Choroid plexus epithelial cell (primary cell): ENCODE results near the gene TFCP2L1.

GRCh38 chr2:120660731-120661149 is 74.9 kb upstream of the GLI2 start:
- RRBS = no CpG with 5 or more reads among the region's 7 CpGs

- RRBS = no CpG with 5 or more reads among the region's 36 CpGs
Observed at GRCh38 chr2:121018506-121019137, 266.4 kb downstream of the TFCP2L1 start.

DNA sequence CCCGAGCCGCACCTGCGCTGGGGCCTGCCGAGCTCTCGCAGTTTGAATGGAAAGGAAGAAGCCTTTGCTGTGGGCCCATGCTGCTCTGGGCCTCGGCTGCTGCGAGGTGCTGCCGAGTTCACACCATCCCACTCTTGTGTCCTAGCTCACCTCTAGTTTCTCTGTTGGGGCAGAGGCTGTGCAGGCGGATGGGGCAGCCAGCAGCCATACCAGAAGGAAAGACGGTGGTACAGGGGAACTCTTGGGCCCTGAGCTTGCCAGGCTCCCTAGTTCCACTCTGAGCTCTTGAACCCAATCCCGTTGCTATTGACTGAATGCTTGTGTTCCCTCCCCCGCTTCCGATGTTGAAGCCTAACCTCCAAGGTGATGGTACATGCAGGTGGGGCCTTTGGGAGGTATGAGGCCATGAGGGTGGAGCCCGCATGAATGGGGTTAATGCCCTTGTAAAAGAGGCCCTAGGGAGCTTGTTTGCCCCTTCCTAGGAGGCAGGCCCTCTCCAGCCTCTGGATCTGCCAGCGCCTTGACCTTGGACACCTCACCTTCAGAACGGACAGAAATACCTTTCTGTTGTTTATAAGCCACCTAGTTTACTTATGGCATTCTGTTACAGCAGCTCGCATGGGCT is 71.8 kb downstream of the TFCP2L1 start:
- RRBS = no CpG with 5 or more reads among the region's 17 CpGs

DNA sequence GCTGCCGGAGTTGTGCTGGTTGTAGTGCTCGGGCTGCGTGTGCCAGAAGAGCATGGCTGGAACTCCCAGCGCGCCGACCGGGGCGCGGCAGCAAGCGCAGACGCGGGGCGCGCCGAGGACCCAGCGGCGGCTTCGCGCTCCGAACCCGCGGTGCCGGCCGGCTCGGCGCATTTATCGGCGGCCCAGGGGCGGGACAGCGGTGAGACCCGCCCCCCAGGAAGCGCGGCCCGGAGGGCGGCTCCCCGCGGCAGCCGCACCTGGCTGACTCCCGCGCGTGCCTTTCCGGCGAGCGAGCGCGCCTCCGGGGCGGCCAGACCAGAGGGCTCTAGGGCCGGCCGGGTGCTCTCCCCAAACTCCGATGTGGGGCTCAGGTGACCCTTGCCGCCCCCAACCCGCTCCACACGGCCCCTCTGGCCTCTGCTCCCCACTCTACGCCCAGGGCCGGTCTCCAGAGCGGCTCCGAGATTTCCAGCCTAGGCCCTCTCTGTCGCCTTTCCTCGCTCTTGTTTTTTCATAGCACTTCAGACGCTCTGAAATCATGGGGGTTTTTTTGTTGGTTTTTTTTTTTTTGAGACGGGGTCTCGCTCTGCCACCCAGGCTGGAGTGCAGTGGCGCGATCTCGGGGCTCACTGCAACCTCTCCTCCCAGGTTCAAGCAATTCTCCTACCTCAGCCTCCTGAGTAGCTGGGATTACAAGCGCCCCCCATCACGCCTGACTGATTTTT is at the start of gene TFCP2L1:
Gene TFCP2L1 (minus strand): TSS at position 147 of the 725 bp plus-strand sequence.
- RRBS = 2% methylated on average over 45 of the region's 68 CpGs

- RRBS = no CpG with 5 or more reads among the region's 13 CpGs
Observed at GRCh38 chr2:121365051-121365441, 80.0 kb upstream of the TFCP2L1 start.

GRCh38 chr2:121567980-121568542 is 81.2 kb downstream of the CLASP1 start:
- RRBS = no CpG with 5 or more reads among the region's 5 CpGs

DNA sequence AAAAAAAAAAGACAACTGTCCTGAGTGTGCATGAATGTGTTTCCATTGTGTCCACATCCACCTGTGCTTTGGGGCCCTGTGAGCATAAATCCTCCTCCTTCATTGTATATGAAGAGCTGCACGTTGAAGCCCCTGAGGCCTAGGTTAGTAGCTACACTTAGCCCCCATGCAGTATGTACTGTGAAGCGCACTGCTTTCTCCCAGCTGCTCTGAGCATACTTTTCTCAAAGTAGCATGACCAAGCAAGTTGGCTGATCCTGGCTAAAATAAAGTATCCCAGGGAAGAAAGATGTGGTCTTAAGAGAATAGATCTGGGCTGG is 62.7 kb downstream of the CLASP1 start:
- RRBS = no CpG with 5 or more reads among the region's 2 CpGs

GRCh38 chr2:121650400-121651225 is 1.4 kb upstream of the CLASP1 start:
- RRBS = under 1% methylated on average over 5 of the region's 20 CpGs

DNA sequence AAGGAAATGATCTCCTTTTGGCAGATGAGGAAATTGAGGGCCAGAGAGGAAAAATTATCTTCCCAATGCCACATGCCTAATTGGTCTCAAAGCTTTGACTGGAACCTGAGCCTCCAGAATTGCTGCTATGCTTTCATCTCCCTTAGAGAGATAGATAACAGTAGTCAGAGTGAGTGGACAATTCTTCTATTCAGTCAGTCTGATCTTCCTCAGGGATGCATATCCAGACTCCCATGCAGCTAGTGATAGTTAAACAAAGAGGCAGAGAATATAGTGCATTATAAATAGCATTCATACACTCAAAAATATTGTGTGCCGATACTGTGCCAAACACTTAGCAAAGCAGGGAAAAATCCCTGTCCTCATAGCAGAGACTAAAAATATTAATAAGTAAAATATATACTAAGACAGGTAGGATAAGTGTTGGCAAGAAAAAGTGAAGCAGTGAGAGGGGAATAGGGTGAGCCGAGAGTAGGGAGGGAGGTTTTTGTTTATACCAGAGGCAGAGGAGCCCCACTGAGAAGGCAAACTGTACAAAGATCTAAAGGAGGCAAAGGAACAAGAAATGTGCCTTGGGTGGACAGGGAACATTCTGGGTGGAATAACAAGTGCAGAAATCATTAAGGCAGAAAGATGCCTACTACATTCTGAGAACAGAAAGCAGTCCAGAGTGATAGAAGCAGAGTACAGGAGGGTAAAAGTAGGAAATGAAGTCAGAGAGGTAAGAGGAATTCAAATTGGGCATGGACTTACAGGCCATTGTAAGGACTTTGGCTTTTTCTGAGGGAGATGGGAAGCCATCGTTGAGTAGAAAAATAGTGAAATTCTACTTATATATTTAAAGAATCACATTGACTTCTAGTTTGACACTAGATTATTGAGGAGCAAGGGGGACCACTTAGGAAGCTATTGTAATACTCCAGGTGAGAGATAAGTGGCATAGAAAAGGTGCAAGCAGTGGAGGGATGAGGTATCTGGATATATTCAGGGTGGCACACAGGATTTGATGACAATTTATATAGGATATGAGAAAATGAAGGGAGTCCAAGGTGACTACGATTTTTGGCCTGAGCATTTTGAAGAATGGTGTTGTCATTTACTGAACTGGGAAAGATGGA is 4.2 kb upstream of the CLASP1 start:
- RRBS = no CpG with 5 or more reads among the region's 4 CpGs

- RRBS = no CpG with 5 or more reads among the region's 3 CpGs
Observed at GRCh38 chr2:121708171-121708391, 28.6 kb downstream of the NIFK start.

DNA sequence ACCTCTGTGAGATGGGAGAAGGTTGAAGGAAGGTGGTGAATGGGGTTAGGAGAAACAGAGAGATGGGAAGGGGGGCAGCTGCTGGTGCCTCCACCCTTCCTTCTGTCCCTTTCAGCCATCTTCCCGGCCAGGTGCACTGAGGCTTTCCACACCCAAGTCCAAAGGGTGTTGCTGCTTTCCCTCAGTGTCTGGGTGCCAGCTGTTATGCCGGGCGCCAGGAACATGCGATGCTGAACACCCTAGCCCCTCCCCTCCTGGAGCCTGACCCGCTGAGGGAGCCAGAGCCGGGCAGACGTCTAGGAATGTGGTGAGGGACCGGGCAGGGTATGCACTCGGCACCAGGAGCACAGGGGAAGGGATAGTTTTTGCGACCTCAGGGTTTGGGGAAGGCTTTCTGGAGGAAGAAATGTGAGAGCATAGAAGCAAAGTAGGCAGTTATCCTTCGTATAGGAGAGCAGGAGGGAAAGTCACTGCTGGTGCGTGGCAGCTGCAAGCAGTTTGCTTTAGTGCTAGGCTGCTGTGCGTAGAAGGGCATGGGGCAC is 147.6 kb downstream of the TSN start:
- RRBS = 47% methylated on average over 6 of the region's 13 CpGs

- RRBS = no CpG with 5 or more reads among the region's 3 CpGs
Observed at GRCh38 chr2:122261235-122261713, 505.8 kb downstream of the TSN start.

DNA sequence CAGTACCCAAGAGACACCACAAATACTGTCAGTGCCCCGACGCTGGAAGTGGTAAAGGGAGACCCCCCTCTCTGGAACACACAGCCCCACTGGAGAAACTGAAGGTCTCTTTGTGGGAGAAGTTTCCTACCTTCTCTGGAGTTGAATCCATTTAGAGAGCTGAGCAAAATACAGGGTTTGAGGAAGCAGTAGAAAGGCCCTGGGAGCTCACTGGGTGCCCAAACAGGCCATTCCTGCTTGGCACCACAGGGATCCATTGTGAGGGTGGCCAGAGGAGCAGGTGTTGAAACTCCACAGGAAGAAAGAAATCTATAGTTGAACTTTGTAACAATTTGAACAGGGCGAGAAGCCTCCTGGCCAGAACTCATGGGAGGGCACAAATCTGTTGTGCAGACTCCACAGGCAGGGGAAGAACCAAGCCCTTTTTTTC is 1052.8 kb downstream of the TSN start:
- RRBS = no CpG with 5 or more reads among the region's 3 CpGs

GRCh38 chr2:126446203-126446689 is 209.7 kb upstream of the GYPC start:
- RRBS = no CpG with 5 or more reads among the region's 2 CpGs

DNA sequence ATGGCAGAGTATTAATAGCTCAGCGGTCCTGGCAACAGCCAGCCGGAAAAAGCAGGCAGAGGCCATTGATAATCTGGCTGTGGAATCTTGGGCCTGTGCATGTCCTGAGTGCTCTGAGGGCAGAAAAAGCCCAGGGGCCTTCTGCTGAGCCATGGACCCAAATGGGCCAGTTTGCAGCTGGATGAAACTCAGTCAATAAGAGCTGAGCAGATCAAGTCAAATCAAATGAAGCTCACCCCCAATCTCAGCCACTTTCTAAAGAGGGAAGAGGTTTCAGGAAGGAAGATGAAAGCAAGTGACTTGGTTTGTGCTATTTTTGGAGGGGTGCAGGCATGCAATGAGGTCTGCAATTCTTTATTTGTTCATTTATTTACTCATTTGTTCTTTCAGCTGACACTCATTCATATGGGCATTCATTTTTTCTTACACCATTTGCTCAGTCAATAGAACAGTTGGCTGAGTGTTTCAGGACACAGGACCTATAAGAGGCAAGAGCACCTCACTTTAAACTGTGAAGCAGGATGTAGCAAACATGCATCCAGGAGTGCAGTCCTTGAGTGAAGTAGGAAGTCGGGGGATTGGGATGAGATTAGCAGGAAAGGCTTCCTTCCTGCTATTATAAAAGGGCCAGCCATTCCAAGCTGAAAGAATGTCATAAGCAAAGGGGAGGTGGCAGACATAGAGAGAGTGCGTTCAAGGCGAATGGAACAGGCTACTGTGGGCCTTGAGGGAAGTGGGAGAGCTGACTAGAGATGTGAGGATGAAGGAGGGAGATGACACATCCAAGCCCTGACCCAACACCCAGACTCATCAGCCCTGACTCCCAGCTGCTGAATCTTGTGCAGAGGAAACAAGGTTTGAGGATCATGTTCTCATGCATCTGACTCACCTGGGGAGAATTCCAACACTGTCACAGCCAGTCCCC is 63.7 kb downstream of the GYPC start:
- RRBS = no CpG with 5 or more reads among the region's 5 CpGs

DNA sequence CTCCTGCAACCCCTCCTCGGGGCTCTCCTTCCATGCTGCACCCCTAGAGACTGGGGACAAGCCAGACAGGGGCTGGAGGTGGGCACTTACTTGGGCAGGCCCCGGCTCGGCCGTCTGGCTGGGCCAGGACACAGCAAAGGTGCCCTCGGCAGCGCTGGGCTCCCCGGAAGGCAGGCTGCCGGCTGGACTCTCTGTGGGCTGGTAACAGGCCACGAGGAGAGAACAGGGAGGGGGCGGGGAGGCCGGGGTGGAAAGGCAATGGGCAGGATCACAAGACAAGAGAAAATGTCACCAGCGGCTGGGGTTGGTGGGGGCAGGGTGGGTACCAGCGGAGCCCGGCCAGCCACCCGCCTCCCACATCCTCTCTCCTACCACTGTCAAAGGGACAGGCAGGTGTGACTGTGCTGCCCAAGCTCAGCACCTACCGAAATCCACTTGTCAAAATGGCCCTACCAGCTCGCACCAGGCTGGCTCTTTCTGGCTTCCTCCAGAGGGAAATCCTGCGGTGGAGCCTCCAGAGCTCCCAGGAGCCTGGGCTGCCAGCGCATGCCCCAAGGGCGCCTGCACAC is 54.7 kb downstream of the BIN1 start:
- RRBS = 81% methylated on average over 11 of the region's 20 CpGs

DNA sequence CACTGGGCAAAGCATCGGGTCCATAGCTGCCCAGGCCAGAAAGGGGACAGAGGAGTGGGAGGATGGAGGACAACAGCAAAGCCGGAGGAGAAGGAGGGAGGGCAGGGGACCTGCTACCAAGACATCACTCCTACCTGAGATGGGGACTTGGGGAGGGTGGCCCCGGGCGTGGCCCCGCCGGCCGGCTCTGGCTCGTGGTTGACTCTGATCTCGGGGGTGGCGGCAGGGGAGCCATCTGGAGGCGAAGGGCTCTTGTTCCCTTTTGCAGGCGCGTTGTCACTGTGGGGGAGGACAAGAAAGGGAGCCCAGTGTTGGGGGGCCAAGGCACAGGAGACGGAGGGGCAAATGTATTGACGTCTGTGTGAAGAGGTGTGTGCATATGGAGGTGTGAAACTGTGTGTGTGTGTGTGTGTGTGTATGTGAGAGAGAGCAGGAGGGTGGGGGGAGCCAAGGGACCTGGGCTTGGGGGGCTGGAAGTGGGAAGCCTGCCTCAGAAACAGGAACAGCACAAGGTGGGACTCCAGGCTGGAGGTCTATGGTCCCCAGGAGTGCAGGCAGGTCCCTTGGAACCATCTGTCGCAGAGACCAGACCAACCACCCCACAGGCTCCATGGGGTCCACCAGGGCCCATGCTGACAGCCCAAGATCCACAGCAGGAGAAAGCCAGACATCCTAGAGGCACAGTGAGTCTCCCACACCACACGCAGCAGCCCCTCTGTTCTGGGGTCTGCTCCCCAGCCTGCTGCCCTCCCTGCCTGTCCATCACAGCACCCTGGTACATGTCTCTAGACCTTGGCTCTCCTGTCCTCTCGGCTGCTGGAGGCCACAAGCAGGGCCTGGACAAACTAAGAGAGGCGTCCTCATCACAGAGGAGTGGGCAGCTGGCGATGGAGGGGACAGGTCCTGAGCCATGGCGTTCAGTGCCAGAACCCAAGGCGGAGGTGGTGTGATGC is 47.8 kb downstream of the BIN1 start:
- RRBS = 91% methylated on average over 2 of the region's 22 CpGs

- RRBS = no CpG with 5 or more reads among the region's 26 CpGs
Observed at GRCh38 chr2:127068838-127069700, 37.9 kb downstream of the BIN1 start.

GRCh38 chr2:127084591-127085054 is 22.3 kb downstream of the BIN1 start:
- RRBS = no CpG with 5 or more reads among the region's 10 CpGs

- RRBS = no CpG with 5 or more reads among the region's 5 CpGs
Observed at GRCh38 chr2:127508523-127509128, 17.7 kb downstream of the IWS1 start.